Thoracic aorta endothelial cell (primary cell): Measurements from ENCODE around the genes SPPL2B, TIMM13 and GADD45B.

GRCh38 chr19:2060523-2061597, 9.8 kb upstream of the MKNK2 start:
- CAGE, long polyA plus RNA = no peak

DNA sequence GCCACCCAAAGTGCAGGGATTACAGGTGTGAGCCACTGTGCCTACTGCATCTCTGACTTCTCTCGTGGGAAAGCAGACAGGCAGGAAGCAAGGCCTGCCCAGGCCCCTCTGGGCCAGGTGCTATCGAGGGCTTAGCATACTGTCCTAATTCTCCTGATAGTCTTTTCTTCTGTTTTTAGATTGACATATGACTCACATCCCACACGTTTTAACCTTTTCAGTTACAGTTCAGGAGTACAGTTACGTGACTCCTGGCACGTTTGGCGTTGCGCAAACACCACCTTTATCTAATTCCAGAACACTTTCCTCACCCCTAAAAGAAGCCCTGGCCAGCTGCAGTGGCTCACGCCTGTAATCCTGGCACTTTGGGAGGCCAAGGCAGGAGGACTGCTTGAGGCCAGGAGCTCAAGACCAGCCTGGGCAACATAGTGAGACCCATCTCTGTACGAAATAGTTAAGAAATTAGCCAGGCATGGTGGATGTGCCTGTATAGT, 9.0 kb downstream of the MOB3A start:
- CAGE, long polyA plus RNA = no peak

DNA sequence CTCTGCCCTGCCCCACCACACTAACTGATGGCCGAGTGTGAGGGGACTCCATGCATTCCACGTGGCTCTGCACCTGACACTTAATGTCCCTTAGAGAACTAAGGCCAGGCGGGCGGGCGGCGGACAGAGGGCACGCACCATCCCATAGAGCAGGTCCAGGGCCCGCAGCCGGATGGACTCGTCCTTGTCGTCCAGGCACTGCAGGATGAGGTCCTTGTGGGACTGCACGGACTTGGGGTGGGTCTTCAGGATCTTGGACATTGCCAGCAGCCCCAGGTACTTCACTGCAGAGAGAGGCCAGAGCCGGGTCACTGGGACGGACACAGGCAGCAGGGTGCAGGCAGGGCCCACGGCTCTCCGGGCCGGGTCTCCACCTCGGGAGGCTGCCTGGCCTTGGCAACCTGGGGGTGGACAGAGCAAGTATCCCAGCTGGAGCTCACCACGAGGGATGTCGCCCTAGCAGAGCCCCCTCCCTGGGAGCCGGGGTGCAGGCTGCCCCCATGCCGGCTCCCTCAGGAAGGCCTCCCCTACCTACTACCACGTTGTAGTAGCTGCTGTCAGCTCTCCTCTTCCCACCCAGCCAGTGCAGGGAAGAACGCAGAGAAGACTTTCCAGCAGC, 25.0 kb downstream of the IZUMO4 start:
- CAGE, long polyA plus RNA = no peak

DNA sequence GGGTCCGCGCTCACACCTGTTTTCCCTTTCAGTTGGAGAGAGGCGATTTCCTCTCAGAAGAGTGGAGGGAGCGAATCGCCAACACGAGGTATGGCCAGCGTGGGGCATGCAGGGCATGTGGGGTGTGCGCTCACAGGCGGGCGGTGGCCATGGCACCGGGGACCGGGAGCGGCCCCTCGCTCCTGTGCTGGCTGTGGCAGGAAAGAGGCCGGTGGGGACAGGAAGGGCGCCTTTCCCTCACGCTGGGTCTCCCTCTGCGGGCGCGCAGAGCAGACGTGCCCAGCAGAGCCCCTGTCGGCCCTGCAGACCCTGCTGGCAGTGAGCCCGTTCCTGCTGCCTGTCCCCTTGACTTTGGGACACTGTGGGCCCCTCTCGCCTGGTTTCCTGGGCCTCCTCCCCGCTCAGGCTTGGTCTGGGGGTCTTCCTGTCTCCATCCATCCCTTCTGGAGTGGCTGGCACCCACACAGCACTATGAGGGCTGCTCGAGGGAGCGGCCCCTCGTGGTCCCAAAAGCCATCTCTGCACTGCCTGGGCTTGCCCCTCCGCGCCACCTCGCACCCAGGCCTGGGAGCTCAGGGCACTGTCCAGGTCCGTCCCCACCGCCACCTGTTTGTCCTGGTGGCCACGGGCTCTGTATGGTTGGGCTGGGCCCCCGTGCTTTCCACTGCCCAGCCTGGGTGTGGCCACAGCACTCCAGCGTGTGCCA, 36.1 kb downstream of the PLEKHJ1 start:
- CAGE, long polyA plus RNA = no peak

DNA sequence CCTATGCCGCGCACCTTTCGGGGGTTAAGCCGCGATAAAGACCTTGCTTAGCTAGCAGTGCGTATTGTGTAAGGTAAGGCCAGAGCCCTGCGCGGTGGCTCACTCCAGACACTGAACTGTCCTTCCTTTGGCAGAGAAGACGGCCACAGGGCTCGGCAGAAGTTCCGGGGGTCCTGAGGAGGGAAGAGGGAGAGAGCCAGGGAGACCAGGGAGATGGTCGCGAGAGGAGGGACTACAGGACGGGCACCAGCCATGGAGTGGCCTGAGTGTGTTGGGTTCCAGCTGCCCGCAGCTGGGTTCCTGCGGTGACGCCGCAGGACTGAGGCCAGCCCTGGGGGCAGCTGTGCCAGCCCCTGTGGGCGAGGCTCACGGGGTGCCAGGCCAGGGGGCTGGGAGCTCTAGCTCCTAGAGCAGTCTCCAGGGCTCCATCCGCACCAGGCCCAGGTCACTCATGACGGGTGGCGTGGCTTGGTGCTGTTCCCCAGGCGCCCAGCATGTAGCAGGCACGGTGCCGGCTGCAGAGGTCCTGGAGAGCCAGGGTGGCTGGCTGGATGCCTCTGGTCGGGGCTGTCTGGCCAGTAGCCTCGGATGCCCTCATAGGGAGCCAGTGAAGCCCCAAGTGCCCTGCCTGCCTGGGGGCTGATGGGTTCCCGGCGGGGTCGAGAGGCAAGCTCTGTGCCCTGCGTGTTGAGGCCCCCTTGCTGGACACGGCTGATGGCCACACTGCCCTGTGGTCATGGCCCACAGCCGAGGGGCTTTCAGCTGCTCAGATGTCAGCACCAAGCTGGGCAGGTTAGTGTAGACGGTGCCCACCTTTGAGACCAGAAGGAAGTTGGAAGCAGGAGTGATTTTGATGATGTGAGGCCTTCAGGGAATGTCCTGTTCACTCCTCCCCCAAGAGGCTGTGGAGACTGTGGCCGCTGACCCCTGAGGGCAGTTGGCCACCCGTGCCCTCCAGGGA, 7.5 kb downstream of the PLEKHJ1 start:
- CAGE, long polyA plus RNA = no peak

DNA sequence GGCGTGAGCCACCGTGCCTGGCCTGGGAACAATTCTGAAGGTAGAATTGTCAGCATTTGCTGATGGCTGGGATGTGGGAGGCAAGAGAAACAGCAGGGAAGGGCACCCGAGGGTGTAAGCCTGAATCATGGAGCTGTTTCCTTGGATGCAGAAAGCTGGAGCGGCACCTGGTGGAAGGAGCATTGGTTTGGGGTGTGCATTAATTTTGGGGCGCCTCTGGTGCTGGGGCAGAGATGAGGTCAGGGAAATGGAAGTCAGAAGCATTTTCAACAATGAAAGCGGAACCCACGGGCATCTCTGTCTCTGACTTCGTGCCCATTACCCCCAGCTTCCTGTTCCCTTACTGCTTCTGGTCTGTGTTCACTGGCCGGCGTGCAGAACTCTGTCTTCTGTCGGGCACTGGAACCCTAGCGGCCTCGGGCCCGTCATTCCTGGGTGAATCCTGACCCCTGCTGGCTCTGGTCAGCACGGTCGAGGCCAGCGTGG, 7.8 kb upstream of the LINGO3 start:
- CAGE, long polyA plus RNA = no peak

DNA sequence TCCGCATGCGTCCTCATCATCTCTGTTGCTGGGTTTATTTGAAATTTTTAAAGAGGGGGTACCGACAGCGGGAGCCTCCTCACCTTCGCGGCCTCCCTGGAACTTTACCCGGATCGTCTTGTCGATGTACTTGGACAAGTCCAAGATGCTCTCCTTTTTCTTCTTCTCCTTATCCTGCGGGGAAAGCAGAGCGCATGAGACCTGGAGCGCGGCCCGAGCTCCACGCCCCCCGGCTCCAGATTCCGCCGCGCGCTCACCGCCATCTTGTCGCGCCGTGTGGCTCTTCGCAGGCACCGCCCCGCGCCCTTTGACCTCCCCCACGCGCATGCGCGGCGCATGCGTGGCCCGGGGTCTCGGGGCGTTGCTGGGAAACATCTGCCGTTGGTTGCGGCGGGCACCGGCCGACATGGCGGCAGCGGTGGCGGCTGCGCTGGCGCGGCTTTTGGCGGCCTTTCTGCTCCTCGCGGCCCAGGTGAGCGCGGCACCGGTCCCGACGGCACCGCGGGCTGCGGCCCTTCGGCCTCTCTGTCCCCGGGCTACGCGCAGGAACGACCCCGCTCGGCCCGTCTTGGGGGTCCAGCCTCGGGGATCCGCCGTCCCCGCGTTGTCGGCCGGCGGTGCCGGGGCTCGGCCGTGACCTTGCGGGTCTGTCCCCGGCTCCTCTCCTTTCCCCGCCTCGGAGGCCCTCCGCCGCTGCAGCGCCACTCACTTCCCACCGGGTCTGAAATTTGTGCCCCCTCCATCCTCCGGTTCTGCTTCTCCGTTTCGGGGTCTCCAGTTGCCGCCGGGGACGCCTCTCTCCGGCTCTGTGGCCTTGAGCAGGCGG, at the start of gene SPPL2B:
TSS of gene SPPL2B (plus strand) at position 381 of the 826 bp plus-strand sequence.
- CAGE, long polyA plus RNA = no peak

DNA sequence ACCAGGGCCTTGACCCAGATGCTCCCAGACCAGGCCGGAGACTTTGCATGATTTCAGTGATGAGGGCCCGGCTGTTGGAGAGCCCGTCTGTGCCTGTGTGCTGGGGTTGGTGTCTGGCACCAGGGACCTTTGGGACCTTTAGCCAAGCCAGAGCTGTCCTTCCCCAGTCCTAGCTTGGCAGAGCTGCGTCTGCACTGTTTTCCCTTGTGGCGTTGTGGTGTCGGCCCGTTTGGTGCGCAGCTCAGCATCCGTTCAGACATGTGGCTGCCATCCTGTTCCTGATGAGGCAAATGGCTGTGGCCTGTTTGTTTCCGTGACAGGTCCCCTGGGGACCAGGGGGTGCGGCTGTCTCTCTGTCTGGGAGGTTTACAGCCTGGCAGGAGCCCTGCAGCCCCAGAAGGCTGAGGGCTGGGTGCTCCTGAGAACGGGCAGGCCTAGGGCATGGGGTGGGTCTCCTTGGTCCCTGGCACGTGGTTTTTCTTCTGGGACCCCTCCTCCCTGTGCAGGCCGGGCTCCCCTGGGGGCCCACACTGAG, 3.8 kb downstream of the SPPL2B start:
- CAGE, long polyA plus RNA = no peak

DNA sequence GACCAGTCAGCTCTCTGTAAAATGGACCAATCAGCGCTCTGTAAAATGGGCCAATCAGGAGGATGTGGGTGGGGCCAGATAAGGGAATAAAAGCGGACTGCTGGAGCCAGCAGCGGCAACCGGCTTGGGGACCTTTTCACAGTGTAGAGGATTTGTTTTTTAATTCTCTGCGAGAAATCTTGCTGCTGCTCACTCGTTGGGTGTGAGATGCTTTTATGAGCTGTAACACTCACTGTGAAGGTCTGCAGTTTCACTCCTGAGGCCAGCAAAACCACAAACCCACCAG, 32.9 kb downstream of the TMPRSS9 start:
- CAGE, long polyA plus RNA = no peak

GRCh38 chr19:2427080-2427749, at the start of gene TIMM13:
Gene TIMM13 (minus strand): TSS chr19:2427586.
- CAGE, long polyA plus RNA = no peak

DNA sequence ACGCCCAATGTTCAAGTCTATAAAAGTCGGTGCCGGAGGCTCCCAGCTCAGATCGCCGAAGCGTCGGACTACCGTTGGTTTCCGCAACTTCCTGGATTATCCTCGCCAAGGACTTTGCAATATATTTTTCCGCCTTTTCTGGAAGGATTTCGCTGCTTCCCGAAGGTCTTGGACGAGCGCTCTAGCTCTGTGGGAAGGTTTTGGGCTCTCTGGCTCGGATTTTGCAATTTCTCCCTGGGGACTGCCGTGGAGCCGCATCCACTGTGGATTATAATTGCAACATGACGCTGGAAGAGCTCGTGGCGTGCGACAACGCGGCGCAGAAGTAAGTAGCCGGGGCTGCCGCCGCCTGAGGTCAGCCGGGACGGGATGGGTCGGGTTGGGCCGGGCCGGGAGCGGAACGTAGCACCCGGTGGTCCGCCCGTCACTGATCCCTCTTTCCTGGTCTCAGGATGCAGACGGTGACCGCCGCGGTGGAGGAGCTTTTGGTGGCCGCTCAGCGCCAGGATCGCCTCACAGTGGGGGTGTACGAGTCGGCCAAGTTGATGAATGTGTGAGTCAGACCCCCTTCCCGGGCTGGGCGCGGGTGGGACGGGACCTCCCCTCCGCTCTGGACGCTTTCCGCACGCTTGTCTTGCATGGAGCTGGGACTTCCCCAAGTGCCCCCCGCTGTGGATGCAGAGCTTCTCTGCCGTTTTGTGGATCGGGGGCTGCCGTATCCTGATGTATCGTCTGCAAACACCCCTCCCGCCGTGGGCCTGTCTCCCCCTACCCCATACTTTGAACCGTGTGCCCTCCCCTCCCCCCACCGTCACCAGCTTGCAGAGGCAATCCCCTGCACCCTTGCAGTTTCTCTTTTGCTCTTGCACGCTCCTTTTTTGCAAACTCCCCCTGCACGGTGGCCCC, at the start of gene GADD45B:
TSS of gene GADD45B (plus strand) at position 50 of the 906 bp plus-strand sequence.
- CAGE, long polyA plus RNA = no peak

- CAGE, long polyA plus RNA = no peak
These were observed 112.2 kb downstream of the GADD45B start for GRCh38 chr19:2587886-2588867.

DNA sequence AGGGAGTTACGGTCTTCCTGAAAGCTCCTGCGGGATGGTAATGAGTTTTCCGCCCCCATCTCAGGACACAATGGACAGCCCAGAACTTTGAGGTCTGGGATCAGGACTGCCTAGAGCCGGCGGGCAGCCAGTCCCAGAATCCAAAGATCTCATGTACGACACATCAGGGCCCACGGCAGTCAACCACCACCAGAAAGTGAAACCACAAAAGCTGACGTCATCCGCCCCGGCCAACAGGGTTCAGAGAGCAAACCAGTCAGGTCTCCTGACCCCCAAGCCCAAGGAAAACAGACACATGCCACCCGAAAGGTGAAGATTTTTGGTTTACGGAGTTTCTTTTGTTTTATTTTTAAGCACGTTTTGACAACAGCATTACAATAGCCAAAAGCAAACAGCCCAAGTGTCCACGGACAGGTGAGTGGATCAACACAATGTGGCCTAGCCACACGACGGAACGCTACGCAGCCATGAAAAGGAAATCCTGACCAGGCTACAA, 7.1 kb downstream of the SGTA start:
- CAGE, long polyA plus RNA = no peak

GRCh38 chr19:2778281-2778752, 4.8 kb downstream of the SGTA start:
- CAGE, long polyA plus RNA = no peak

DNA sequence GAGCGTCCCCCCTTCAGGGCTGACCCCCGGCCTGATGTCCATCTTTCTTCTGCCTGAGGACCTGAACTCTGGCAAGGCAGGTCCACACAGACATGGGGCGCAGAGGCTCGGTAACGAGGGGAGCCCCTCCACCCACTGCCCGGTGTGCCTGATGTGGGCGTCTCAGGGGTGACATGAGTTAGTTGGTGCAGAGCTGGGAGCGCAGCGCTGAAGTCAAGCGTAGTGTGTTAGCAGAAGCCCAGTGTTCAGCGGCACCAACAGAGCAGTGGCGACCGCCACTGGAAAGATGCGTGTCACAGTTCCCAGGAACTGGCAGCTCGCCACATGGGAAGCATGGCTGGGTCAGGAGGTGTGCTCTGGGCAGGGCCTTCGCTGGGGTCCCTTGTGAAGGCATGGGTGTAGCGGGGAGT, 11.4 kb downstream of the THOP1 start:
- CAGE, long polyA plus RNA = no peak

GRCh38 chr19:2962161-2962627, 15.2 kb upstream of the TLE6 start:
- CAGE, long polyA plus RNA = no peak

- CAGE, long polyA plus RNA = no peak
These were observed 6.2 kb upstream of the TLE6 start for GRCh38 chr19:2971170-2971602.

GRCh38 chr19:2974265-2974913, 3.0 kb upstream of the TLE6 start:
- CAGE, long polyA plus RNA = no peak

- CAGE, long polyA plus RNA = no peak
These were observed 2.3 kb upstream of the GNA15 start for GRCh38 chr19:3133325-3134163.

- CAGE, long polyA plus RNA = no peak
These were observed 801 bp downstream of the NCLN start for GRCh38 chr19:3186251-3187210.